Melanocyte of skin (primary cell): ENCODE measurements around a stretch of chr17.

GRCh38 chr17:49353486-49354109 is 8.5 kb downstream of the ZNF652 start:
- CAGE, long polyA plus RNA, 2 experiments, result no peak in any of the 2 experiments

DNA sequence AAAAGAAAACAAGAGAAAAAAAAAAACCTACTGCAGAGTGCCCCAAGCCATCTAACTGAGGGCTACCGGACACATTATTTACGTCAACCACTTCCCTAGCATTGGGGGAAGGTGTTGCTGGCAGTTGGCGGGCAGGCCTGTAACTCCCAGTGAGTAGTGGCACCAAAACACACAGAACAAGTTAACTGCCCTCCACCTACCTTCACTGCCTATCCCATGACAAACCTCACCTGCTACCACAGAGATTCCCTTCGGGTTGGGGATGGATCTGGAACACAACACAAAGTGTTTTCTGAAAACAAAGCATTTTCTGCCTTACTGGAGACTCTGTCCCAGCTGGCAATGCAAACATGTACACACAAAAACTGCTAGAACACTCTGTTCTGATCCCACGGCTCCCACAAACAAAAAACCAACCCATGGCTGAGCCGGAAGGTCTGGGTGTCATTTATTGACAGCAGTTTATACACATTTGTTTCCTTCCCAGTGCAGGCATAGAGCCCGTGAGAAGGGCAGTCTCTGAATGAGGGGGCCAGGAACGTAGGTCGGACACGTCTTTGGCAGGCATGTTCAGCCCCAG is 11.0 kb downstream of the PHB1 start:
- CAGE, long polyA plus RNA, 2 experiments, result no peak in any of the 2 experiments

DNA sequence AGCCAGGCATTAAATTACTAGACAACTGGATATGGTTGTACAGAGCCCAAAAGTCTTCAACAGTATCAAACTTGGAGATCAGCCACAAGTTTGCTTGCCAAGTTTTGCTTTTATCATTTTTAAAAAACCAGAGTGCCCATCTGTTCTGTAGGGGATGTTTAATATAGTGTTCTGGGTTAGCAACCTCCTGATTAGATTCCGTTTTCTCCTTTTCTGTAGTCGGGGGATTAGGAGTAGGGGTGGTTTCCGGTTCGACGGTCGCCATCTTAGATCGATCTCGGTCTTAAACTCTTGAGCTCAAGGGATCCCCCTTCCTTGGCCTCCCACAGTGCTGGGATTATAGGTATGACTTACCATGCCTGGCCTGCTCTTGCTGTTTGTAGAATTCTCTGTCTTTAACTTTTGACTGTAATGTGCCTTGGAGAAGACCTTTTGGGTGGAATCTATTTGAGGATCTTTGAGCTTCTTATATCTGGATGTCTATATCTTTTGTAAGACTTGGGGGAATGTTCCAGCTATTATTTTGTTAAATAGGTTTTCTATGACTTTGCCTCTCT is 10.1 kb upstream of the PHB1 start:
- CAGE, long polyA plus RNA, 2 experiments, result no peak in any of the 2 experiments

- CAGE, long polyA plus RNA, 2 experiments, result no peak in any of the 2 experiments
Measured at GRCh38 chr17:49438985-49439490, 24.4 kb upstream of the PHB1 start.

GRCh38 chr17:49453711-49454454 is 39.2 kb upstream of the PHB1 start:
- CAGE, long polyA plus RNA, 2 experiments, result no peak in any of the 2 experiments

- CAGE, long polyA plus RNA, 2 experiments, result no peak in any of the 2 experiments
Measured at GRCh38 chr17:49715573-49716499, 8.1 kb upstream of the SLC35B1 start.

DNA sequence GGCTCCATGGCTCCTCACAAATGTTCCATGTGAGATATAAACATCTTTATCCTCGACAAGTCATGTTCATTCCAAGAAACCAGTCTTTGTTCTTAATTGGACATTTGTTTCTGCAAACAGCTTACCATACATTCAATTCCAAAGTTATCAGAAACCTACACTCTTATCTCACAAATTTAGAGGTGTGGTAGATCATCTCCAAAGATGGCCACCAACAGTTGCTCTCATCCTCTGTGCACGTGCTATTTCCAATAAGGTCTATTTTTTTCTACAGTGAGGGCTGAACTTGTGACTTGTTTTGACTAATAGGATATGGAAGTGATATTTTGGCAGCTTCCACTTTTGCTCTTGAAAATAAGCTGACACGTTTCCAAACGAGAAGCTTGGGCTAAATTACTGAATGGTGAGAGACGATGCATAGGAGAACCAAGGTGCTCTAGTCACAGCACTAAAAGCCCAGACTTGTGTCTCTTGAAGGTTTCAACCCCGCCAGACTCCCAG is 14.6 kb downstream of the TAC4 start:
- CAGE, long polyA plus RNA, 2 experiments, result no peak in any of the 2 experiments

- CAGE, long polyA plus RNA, 2 experiments, result no peak in any of the 2 experiments
Measured at GRCh38 chr17:49835687-49836891, 11.8 kb downstream of the TAC4 start.

GRCh38 chr17:50047255-50048168 is 8.4 kb upstream of the ITGA3 start:
- CAGE, long polyA plus RNA, 2 experiments, result no peak in any of the 2 experiments

DNA sequence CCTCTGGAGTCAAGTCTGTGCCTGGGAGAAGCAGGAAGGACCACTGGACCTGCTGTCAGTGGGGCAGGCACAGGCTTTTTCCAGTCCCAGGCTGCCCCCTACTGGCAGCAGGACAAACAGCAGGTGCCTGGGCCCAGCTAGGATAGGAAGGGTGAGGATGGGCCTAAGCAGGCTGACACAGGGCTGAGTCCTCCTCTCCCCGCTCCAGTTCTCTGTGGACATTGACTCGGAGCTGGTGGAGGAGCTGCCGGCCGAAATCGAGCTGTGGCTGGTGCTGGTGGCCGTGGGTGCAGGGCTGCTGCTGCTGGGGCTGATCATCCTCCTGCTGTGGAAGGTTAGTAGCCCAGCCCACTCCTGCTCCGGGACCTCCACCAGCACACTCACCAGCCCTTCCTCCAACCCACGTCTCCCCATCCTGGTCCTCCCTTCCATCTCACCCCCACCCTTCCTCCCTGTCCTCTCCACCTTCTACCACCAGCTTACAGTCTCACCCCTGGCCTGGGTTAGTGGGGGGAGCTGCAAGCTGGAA is 7.6 kb upstream of the PDK2 start:
- CAGE, long polyA plus RNA, 2 experiments, result no peak in any of the 2 experiments

DNA sequence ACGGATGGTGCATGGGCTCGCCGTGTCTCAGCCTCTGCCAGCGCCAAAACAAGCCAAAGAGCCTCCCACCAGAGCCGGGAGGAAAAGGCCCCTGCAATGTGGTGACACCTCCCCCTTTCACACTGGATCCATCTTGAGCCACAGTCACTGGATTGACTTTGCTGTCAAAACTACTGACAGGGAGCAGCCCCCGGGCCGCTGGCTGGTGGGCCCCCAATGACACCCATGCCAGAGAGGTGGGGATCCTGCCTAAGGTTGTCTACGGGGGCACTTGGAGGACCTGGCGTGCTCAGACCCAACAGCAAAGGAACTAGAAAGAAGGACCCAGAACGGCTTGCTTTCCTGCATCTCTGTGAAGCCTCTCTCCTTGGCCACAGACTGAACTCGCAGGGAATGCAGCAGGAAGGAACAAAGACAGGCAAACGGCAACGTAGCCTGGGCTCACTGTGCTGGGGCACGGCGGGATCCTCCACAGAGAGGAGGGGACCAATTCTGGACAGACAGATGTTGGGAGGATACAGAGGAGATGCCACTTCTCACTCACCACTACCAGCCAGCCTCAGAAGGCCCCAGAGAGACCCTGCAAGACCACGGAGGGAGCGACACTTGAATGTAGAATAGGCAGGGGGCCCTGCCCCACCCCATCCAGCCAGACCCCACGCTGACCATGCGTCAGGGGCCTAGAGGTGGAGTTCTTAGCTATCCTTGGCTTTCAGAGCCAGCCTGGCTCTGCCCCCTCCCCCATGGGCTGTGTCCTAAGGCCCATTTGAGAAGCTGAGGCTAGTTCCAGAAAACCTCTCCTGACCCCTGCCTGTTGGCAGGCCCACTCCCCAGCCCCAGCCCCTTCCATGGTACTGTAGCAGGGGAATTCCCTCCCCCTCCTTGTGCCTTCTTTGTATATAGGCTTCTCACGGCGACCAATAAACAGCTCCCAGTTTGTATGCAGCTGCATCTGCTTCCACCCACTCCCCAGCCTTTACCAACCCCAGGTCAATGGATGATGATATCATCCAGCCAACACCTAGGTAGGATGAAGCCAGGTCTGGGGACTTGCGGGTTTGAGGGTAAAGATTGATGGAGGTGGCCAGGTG is 5.3 kb upstream of the PDK2 start:
- CAGE, long polyA plus RNA, 2 experiments, result no peak in any of the 2 experiments

GRCh38 chr17:50139264-50139698 is 9.3 kb upstream of the SAMD14 start:
- CAGE, long polyA plus RNA, 2 experiments, result no peak in any of the 2 experiments

- CAGE, long polyA plus RNA, 2 experiments, result no peak in any of the 2 experiments
Measured at GRCh38 chr17:50175833-50176269, 10.0 kb downstream of the SGCA start.

DNA sequence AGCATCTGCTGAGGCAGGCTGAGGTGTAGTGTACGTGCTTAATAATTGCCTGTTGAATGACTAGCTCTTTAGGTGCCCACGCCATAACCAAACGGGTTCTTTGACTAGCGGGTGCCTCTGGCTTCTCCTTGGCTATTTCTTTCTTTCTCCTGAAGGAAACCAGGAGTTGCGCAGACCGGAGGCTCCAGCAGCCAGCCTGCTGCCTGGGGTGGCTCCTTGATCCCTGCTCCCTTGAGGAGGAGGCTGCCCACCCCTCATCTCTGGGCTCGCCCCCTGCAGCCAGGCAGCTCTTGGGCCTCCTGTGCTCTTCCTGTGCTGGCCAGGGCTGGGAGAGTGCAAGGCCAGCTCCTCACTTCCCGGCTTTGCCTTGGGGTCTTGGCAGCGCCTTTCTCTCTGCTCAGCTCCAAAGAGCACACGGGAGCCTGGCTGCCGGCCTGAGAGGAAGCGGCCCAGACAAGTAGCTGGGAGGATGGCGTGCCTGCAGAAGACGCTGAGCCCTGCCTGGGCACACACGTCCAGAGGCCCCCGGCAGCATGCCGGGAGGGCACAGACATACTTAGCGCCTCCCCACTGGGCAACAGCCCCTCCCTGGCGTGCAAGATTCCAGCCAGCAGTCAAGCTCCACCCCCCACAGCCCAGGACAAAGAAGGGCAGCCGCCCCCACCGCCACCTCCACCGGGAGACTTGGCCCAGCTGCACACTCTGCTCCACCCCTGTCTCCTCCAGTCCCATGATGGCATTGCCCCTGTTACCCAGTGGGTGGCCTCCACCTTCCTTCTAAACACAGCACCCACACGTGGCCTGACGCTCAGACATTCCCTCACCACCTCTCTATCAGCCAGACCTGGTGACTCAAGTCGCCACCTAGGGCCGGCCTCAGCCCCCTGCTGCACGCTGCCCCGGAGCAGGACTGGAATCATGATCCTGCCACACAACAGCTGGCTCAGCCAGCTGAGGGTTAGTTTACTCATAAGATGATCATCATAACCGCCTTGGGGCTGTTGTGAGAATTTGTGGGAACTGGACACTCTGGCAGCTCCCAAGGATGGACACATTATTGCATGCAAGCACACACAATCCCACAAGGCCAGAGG is 12.2 kb downstream of the SGCA start:
- CAGE, long polyA plus RNA, 2 experiments, result no peak in any of the 2 experiments

DNA sequence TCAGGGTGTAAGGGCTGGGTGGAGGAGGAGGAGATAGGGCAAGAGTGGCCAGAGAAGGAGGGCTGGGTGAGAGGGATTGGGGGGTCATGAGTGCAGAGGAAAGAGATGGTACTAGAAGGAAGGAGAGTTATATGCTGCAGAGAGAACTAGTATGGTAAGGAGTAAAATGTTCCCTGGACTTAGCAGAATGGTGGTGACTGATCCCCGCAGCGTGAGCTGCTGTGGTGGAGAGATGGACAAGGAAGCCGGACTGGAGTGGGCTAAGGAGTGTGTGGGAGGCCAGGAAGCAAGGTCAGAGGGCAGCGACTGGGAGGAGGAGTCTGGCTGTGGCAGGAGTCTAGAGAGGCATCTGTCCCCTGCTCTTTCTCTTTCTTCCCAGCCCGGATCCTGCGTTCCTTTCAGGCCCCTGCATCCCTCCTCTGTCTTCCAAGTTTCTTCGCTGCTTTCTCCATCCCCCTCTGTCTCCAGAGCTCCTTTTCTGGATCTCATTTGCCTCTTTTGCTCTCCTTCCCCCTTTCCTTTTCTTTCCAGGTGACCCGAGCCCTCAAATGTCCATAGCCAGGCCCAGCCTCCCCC is 4.0 kb upstream of the COL1A1 start:
- CAGE, long polyA plus RNA, 2 experiments, result no peak in any of the 2 experiments

GRCh38 chr17:50214903-50215413 is 13.5 kb upstream of the COL1A1 start:
- CAGE, long polyA plus RNA, 2 experiments, result no peak in any of the 2 experiments

GRCh38 chr17:50283801-50284300 is 9.6 kb downstream of the TMEM92 start:
- CAGE, long polyA plus RNA, 2 experiments, result no peak in any of the 2 experiments

DNA sequence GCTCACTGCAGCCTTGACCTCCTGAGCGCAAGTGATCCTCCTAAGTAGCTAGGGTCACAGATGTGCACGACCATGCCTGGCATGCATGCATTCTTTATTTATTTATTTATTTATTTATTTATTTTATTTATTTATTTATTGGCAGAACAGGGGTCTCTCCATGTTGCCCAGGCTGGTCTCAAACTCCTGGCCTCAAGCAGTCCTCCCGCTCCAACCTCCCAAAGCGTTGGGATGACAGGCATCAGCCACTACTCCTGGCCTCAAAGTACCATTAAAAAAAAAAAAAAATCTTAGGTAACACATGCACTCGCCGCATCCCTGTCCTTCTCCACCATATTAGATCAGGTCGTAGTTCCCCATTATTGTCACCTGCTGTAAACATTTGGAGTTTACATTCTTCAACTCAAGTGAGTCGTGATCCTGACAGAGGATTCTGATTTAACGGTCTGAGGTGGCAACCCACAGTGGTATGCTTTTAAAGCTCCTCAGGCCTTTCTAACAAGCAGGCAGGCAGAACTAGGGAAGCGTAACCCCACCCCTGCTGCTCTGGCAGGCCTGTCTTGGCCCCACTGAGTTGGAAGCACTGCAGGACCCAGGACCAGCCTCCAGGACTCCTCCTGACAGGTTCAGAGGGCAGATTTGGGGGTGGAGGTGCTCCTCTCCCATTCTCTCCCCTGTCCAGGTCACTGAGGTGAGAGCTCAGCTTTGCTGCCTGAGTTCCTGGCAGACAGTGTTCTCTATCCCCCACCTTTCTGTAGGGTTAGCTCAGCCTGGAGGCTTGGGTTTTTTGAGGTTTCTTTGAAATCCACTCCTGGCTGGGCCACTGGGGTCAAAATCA is 9.9 kb downstream of the MRPL27 start:
- CAGE, long polyA plus RNA, 2 experiments, result no peak in any of the 2 experiments

- CAGE, long polyA plus RNA, 2 experiments, result no peak in any of the 2 experiments
Measured at GRCh38 chr17:50363672-50364369, 9.2 kb downstream of the MRPL27 start.

DNA sequence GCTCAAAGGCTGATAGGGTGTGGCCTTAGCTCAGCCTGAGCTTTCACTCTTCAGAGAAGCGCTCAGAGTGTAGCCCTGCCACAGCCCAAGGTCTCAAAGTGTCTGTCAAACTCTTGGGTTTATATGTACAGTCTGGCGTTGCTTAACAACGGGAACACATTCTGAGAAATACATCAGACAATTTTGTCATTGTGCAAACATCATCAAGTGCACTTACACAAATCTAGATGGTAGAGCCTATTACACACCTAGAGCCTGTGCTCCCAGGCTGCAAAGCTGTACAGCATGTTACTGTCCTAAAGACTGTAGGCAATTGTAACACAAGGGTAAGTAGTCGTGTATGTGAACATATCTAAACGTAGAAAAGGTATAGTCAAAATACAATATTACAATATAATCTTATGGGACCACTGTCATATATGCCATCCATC is 20.8 kb downstream of the CHAD start:
- CAGE, long polyA plus RNA, 2 experiments, result no peak in any of the 2 experiments